Parietal lobe (tissue), 2 donors: ENCODE measurements around a stretch of chr2.

GRCh38 chr2:46631868-46632715 is 15.1 kb downstream of the CRIPT start:
- RAMPAGE, long total RNA = no peak

DNA sequence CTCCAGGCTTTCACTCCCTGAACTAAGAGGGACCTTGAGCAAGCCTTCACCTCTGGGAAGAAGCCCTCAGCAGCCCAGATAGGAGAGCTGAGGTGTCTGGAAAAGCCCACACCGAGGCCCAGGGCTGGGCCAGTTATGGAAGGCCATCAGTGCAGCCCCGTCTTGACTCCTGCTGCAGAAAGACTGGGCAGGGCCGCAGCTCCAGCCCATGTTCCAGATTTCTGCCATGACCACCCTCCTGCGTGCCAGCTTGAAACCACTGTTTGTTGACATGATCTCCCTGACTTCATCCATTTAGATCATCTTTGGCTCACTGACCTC is 36.3 kb downstream of the CRIPT start:
- RAMPAGE, long total RNA = no peak

DNA sequence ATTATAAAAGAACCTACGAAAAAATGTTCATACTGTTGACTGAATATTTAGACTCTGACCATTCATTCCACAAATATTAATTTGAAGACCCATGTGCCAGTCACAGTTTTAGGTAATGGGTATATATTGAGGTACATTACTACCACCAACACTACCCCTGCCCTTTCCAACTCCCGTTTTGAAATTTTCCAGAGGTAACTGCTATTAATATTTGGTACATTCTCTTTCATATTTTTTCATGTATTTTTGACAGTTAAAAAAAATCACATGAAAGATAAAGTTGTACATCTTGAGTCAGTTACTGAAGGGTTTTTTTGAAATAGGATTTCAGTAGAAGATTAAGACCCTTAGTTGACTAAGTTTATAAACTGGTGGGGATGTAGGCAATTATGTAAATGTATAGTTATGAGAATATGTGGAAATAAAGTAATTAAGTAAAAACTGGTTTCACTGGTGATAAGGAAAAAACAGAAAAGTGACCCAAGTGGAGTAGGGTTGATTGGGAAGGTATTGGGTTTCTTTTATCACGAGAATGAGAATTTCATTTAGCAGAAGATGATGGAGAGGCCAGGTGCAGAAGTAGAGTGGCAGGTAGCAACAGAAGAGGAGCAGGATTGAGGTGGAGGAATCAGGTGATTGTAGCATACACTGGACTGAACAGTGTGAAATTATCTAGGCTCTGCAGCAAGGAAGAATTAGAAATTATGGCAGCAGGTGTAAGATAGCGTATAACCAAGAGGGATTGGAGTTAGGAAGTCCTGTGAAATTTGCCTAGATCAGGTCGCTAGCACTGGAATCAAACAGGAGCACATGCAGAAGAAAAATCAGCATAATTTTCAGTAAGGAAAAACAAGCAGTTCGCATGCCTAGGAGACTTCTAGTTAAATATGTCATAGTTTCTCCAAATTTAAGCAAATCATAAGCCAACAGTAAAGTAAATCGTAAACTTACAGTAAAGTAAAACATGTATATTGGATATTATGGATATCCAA is 67.0 kb downstream of the SOCS5 start:
- RAMPAGE, long total RNA = no peak

- RAMPAGE, long total RNA = no peak
These were observed 61.4 kb downstream of the MCFD2 start for GRCh38 chr2:46854280-46854584.

DNA sequence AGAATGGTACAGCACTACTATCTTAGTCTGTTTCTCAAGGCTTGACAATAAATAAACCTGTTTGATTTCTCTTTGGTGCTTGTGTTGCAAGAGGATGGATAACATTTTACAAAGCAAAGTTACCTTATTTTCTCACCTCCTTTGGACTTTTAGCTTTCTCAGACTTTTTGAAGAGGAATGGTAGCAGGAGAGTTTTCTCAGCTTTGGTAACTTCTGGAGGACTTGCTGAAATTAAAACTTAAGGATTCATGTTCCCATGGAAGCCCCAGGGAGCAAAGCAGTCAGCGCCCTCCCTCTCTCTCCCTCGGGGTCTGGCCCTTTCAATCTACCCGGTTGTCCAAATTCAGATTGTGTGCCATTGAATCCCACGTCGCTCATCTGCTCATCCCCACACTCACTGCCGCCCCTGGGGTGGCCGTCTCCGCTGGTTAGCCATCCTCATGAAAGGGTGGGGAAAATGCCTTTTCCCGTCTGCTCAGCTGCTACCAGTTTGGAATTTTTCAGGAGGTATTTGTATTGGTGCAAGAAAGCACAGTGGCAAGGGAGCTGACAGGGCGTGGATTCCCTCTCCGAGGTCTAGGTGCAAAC is 27.2 kb downstream of the MCFD2 start:
- RAMPAGE, long total RNA = no peak

- RAMPAGE, long total RNA = no peak
These were observed 14.2 kb downstream of the TTC7A start for GRCh38 chr2:46955129-46955727.

- RAMPAGE, long total RNA = no peak
These were observed 33.2 kb downstream of the TTC7A start for GRCh38 chr2:46973998-46974909.

DNA sequence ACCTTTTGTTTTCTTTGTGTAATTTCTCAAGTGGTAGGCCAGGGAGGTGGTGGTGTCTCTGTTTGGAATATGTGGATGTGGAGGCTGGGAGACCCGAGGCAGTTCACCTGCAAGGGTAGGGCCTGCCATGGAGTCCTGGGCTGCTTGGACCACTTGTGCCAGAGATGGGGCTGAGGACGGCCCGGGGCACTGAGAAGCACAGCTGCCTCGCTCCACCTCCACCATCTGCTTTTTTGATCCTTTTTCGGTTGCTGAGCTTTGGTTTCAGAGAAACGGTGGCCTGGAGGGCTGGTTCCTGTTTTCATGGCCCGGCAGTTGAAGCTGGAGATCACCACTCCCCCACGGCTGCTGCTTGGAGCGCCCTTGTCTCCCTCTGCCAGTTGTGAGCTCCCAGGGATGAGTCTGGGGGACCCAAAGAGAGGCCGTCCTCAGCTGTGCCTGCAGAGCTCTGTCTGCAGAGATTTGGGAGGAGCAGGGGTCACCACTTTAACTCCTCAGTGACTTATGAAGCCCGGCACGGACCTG is 42.1 kb downstream of the TTC7A start:
- RAMPAGE, long total RNA = no peak

DNA sequence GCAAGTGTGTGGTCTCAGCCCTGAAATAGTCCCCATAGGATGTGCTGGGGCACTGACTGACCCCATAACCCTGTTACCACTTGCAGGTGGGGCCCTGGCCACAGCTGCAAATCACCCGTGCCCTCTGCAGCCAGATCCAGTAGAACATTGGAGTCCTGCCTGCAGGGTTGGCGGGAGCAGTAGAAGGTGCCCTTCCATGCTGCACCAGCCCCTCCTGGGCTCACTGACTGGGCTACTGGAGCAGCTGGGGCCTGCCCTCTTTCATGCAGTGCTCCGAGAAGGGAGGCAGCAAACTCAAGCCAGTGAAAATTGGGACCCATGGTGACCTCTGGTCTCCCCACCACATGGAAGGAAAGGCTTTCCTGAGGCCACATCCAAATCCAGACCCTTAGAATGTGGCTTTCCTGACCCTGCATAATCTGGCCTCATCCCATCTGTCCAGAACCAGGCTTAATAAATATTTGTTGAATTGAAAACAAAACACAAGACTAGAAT is 87.3 kb downstream of the TTC7A start:
- RAMPAGE, long total RNA = no peak

DNA sequence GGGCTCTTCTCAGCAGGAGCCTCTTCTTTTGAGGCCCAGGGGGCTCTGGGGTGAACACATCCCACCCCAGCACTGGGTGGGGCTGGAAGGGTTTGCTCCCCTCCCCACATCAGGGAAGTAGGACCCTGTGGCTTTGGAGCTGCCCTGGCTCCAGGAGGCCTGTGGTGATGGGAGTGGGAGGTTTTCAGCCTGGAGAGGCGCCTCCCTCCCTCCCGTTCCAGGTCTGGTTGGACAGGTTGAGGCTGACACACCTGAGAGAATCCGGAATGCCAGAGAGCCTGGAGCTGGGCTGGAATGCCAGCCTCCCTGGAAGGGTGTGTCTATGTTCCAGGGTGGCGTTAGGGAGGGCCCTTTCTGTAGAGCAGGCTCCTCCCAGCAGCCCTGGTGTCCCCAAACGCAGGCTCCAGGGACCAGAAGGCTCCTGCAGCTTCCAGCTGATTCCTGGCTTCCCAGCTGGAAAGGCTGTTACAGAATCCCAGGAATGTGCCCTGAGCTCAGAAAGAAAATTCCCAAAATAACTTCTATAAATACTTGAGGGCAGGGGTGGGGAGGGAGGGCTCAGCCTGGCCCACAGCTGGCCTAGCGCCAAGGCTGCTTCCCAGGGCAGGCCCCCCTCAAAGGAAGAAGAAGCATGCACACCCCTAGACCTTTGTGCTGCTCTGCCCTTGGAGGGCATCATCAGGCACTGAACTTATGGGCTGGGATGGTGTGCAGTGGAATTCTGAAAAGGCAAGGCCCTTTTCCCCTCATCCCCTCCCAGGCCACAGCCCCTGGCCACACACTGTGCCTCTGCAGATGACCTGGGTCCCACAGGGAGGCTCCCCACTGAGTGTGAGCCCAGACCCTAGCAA is 85.4 kb downstream of the STPG4 start:
- RAMPAGE, long total RNA = no peak

DNA sequence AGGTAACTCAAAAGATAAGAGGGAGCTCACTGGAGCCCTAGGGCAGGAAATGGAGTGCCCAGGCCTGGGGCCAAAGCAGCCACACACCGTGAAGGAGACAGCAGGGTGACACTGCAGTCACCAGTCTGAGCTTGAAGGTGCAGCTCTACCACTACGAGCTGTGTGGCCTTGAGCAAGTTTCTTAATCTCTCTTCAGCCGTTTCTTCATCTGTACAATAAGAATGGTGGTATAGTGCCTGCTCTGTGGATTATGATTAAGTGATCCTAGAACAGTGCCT is 77.9 kb downstream of the STPG4 start:
- RAMPAGE, long total RNA = no peak

DNA sequence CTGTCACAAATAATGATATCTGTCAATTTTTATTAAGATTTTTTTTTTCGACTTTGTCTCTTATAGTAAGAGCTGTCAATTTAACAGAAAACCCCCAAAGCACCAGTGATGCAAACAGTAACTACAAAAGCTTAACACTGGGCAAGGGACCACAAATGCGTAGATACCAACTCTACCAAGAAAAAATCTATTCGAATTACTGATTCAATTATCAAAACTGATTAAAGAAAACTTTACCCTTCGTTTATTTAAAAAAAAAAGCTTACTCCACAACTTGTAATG is 1.9 kb downstream of the CALM2 start:
- RAMPAGE, long total RNA = no peak

GRCh38 chr2:47271961-47273227 is 96.1 kb upstream of the CALM2 start:
- RAMPAGE, long total RNA = no peak

GRCh38 chr2:47309524-47310008 is 59.5 kb upstream of the EPCAM start:
- RAMPAGE, long total RNA = no peak

- RAMPAGE, long total RNA = no peak
These were observed 58.0 kb upstream of the EPCAM start for GRCh38 chr2:47311158-47311544.

- RAMPAGE, long total RNA = no peak
These were observed 32.9 kb upstream of the EPCAM start for GRCh38 chr2:47336213-47336549.

DNA sequence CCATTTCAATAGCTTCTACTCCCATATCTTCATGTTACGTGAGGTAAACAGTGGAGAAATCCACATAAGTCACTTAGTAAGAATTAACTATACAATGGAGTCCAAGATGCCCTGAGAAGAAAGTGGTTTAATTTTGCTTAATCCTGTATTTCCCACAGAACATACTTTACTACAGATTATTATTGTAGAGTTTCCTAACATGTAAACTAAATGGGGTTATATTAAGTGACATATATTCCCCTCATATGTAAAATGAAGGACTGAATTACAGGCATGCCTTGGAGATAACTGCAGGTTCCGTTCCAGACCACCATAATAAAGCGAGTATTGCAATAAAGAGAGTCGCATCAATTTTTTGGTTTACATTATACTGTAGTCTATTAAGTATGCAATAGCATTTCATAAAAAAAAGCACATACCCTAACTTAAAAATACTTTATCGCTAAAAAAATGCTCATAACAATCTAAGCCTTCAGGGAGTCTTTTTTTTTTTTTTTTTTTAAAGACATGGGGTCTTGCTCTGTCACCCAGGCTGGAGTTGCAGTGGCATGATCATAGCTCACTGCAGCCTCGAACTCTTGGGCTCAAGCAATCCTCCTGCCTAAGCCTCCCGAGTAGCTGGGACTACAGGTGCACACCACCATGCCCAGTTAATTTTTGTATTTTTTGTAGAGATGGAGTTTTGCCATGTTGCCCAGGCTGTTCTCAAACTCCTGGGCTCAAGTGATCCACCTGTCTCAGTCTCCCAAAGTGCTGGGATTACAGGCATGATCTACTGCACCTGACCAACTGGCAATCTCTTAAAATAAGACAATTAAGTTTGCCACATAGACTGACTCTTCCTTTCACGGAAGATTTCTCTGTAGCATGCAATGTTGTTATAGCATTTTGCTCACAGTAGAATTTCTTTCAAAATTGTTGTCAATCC is 31.2 kb downstream of the MSH6 start:
- RAMPAGE, long total RNA = no peak

- RAMPAGE, long total RNA = no peak
These were observed 1.0 kb upstream of the FBXO11 start for GRCh38 chr2:47907206-47907808.

GRCh38 chr2:48174504-48175023 is 139.9 kb upstream of the FOXN2 start:
- RAMPAGE, long total RNA = no peak

- RAMPAGE, long total RNA = no peak
These were observed 94.7 kb upstream of the FOXN2 start for GRCh38 chr2:48219576-48220349.